Thoracic aorta (tissue), 1 donor: ENCODE measurements around the genes SLMAP and FAM107A.

GRCh38 chr3:57755982-57756514, at the start of gene SLMAP:
SLMAP (plus strand) TSS chr3:57756309.
- RAMPAGE, long total RNA: no peak

DNA sequence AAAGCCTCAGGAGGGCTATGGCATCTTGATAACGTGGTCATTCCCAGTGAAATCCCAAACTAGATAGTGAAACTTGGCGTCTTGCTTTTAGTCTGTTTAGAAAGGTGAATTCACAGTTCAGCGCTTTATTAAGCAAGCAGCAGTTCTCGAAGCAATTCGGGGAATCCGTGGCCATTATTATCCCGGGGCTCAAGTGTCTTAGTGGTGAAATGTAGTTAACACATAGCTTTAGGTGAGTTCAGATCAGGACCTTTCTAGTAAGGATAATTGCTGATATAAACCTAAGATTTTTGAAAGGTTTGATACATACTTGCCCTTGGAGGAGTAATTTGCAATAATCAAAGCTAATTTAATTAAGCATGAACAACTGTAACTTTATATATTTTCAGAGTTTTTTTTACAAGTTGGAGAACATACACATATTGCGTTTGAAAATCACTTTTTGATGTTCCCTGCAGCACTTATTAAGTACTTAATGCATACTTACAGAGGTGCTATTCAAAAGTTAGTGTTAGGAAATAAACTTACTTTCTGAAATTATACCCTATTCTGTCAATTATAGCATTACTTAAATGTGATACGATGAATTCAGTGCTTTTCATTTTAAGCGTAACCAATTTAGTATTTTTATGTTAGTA, 2.1 kb downstream of the SLMAP start:
- RAMPAGE, long total RNA: no peak

DNA sequence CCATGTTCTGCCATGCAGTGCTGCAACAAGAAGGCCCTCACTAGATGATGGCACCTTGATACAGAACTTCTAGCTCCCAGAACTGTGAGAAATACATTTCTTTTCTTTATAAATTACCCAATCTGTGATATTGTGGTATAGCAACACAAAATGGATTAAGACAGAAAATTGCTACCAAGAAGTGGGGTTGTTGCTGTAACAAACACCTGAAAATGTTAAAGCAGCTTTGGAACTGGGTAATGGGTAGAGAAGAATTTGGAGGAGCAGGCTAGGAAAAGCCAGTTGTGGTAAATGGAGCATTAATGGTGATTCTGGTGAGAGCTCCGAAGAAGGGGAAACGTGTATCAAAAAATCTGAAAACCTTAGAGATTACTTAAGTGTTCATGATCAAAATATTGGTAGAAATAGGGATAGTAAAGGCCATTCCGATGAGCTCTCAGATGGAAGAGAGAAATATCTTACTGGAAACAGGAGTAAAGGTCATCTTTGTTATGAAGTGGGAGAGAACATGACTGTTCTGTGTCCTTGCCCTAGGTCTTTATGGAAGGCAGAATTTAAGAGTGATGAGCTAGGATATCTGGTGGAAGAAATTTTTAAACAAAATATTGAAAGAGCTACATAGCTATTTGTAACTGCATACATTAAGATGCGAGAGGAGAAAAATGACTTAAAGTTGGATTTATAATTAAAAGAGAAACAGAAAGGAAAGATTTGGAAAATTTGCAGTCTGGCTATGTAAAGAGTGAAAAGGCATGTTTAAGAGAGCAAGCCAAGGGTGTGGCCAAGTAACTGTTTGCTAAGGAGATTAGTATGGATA, 27.0 kb downstream of the SLMAP start:
- RAMPAGE, long total RNA: no peak

GRCh38 chr3:57896062-57896639, 112.1 kb upstream of the FLNB start:
- RAMPAGE, long total RNA: start-site peak on the plus strand at chr3:57896239-57896249, 108 reads; start-site peak on the plus strand at chr3:57896303-57896343, 303 reads

- RAMPAGE, long total RNA: no peak
Measured at GRCh38 chr3:57935386-57935873, 72.8 kb upstream of the FLNB start.

DNA sequence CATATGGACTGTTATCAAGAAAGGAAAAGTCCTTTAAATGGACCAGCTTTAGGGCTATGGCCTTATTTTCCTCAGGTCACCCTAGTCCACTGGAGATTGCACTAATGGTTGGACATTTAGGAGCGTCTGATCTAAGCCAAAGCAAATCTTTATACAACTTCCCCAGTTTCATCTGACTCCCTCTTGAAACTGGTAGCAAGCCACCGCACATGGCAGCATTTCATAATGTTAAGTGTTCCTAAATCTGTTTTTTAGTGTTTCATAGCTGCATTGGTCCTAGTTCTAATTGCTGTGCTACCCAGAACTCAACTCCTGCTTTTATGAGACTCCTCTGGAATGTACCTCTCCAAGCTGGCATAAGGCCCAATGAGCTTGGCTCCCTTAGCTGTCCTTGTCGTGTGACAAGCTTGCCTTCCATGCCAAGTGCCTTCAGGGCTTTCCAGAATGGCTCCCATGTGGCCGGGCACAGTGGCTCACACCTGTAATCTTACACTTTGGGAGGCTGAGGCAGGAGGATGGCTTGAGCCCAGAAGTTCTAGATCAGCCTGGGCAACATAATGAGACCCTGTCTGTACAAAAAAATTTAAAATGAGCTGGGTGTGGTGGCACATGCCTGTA, 65.3 kb upstream of the FLNB start:
- RAMPAGE, long total RNA: no peak

- RAMPAGE, long total RNA: no peak
Measured at GRCh38 chr3:57978225-57978834, 29.9 kb upstream of the FLNB start.

- RAMPAGE, long total RNA: no peak
Measured at GRCh38 chr3:58000504-58001267, 7.5 kb upstream of the FLNB start.

DNA sequence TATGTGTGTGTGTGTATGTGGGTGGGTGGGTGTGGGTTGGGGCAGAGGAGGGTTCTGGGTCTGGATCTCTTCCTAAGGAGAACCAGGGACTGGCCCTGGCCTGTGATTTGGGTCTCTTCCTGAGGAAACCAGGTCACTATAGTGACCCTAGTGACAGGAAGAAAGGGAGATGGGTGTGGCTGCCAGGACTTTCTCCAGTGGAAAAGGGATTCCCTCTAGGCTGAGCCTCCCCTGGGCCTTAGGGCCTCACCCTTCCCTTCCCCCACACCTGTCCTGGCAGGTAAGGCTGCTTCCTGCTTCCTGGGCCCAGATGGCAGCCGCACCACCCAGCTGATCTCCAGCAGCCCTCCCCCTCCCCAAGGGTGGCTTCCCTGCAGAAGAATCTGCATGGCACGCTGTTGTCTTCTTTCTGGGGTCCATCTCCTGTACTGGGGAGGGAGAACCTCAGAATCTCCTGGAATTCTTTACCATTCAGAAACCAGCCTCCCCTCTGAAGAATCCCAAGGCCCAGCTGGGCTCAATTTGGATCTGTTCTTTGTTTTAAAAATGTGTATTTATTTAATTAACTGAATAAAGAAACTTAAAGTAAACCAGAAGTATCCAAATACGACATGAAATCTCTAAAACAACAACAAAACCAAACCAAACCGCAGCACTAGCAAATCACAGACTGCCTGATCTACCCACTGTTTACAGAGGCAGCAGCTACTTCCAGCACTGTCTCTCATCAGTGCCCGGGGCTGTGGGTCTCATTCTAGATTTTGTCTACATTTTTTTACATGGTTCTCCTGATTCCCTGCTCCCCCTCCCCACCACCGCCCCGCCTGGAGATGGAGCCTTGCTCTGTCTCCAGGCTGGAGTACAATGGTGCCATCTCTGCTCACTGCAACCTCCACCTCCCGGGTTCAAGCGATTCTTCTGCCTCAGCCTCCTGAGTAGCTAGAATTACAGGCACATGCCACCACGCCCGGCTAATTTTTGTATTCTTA, 2.2 kb downstream of the FLNB start:
- RAMPAGE, long total RNA: no peak

- RAMPAGE, long total RNA: no peak
Measured at GRCh38 chr3:58048915-58049922, 41.0 kb downstream of the FLNB start.

- RAMPAGE, long total RNA: no peak
Measured at GRCh38 chr3:58102037-58102366, 93.8 kb downstream of the FLNB start.

- RAMPAGE, long total RNA: no peak
Measured at GRCh38 chr3:58102896-58103774, 94.9 kb downstream of the FLNB start.

- RAMPAGE, long total RNA: no peak
Measured at GRCh38 chr3:58115855-58116739, 94.7 kb downstream of the DNASE1L3 start.

- RAMPAGE, long total RNA: no peak
Measured at GRCh38 chr3:58167342-58167925, 43.3 kb downstream of the DNASE1L3 start.

- RAMPAGE, long total RNA: no peak
Measured at GRCh38 chr3:58173220-58174048, 37.3 kb downstream of the DNASE1L3 start.

GRCh38 chr3:58354958-58355482, 22.3 kb downstream of the PXK start:
- RAMPAGE, long total RNA: no peak

DNA sequence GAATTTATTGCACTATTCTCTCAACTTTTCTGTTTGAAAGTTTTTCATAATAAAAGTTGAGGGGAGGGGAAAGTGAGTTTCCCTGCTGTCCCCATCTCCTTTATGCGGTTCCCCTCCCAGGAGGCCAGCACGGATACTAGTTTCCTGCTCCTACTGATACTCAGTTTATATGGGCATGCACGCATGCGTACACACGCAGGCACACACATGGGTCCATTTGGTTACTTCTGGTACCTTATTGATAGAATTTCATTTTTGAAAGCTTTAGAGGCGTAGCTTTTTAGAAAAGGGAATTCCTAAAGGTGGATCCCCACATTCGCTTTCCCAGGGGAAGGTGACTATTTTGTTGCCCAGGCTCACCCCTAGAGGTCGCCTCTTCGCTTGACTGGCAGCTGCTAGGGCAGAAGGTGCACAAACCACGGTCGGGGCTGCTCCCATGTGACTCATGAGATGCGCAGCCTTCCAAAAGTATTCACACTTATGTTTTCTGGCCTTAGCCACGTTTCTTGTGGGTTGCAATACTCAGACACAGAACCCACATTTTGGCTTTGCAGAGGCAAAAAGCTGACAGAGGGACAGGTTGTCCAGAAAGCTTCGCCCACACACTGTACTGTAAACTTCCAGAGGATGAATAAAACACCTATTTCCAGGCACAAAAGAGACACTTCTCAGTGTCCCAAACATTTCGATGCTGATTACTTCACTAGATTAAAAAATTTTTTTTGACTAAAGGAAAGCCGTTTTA, 28.2 kb upstream of the KCTD6 start:
- RAMPAGE, long total RNA: no peak

- RAMPAGE, long total RNA: no peak
Measured at GRCh38 chr3:58518275-58518694, 18.7 kb downstream of the ACOX2 start.

DNA sequence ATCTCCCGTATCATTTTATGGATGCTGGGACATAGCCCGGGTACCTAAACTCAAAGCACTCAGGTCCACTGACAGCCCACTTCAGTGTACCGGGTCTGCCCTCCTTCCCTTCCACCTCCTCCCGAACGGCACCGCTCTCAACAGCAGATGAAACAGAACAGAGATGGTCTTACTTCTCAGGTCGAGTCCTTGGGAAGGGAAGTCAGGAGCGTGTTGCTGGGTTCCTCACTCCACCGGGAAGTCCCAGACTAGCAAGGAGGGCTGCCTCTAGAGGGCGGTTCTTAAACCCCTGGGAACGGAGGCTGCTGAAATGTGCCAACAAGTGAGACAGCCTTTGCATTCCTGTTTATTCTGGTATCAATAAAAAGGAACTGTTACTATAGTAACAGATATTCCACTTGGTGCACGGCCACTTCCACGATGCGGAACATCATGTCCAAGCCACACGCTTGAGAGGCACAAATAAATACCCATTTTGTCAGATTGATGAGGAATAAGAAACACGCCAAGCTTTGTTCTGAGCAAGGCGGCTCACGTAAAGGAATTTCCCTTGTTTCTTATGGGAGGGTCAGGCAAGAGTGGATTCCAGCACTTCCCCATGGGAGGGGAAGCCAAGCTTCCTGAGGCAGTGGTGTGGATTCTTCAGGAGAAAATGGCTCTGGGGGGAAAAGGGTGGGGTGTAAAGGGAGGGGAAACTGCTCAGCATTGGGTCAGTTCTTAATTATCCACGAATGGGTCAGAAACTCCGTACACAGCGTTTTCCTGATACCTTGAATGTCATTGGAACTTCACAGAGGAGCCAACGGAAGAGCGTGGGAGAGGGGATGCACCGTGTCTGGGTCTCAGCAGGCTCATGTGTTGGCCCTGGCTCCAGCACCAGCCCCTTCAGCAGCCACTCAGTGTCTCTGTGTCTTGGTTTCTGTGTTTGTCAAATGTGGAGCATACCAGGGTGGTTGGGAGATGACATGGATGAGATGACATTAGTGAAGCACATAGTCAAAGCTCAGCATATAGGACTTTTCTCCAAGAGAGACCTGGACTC, at the start of gene FAM107A:
Gene FAM107A, minus strand, starts transcription at position 256 of the 1,042 bp plus-strand sequence.
- RAMPAGE, long total RNA: start-site peak on the minus strand centred at position 247 of the sequence, 25 bp wide, 321 reads

GRCh38 chr3:58624673-58625065, 41.9 kb downstream of the FAM3D start:
- RAMPAGE, long total RNA: no peak